Bronchus (tissue), 1 donor: ENCODE data around the genes PLEKHA8 and INMT.

DNA sequence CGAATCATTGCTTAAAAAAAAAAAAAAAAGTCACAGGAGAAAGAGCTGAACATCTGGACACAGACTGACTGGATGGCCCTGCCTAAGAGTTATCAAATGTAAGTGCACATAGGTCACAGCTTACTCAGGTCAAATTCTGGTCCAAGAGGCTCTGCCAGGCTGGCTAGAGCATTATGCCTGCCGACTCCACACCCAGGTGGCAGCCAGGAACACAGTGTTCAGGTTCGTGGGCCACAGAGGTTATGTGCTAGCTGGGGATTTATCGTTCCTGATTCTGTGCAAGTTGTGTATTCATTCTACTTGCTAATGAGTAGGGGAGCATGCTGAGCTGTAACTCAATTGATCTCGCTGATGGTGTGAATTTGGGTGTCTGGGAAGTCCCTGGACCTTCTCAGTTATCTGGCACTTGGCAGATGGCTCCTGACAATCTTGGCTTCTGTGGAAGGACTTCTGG, 175.2 kb downstream of the JAZF1 start:
- PRO-cap: no peak

DNA sequence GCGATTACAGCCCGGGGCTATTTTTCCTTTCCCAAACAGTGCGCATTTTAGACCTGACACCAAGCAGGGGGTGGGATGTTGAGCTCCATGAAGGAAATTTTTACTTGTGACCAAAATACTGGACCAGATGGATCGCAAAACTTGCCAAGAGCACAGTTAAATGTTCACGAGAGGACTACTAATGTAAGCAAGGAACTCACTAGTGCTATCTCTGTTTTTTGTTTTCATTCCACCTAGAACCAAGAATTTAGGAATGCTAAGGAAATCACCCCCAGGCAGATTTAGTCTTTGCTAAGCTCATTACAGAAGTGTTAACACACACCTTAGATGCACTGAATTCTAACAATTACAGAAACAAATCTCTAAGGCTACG, 114.8 kb downstream of the JAZF1 start:
- PRO-cap: no peak

GRCh38 chr7:28408208-28408958, 3.9 kb upstream of the CREB5 start:
- PRO-cap: no peak

DNA sequence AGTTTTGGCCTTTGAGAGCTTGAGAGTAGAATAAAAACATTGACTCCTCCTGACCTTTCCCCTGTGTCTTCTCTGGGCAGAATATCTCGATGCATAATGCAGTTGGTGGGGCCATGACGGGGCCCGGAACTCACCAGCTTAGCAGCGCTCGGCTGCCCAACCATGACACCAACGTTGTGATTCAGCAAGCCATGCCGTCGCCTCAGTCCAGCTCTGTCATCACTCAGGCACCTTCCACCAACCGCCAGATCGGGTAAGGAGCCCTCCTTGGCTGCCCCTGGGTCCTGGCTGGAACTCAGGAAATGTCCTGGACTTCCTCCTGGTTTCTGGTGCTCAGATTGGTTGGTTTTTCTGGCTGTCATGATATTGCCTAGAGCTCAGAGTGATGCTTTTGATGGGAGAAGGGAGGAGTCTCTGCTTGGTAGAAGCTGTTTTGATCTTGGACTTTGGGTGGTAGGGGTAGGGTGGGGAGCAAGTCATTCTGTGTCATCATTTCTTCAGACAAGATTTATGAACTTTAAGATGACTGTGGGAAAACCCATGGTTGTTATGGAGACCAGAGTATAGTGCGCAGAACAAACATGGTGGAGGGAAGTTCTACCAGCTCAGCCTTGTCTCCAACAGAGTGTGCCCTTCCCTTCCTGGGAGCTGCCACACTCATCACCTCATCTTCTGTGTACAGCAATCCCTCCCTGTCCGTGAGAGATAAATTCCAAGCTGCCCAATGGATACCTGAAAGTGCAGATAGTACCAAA, 158.1 kb downstream of the CREB5 start:
- PRO-cap: no peak

- PRO-cap: no peak
Measured at GRCh38 chr7:28619234-28619683, 206.9 kb downstream of the CREB5 start.

- PRO-cap: no peak
Measured at GRCh38 chr7:28732627-28732809, 225.6 kb downstream of the TRIL start.

DNA sequence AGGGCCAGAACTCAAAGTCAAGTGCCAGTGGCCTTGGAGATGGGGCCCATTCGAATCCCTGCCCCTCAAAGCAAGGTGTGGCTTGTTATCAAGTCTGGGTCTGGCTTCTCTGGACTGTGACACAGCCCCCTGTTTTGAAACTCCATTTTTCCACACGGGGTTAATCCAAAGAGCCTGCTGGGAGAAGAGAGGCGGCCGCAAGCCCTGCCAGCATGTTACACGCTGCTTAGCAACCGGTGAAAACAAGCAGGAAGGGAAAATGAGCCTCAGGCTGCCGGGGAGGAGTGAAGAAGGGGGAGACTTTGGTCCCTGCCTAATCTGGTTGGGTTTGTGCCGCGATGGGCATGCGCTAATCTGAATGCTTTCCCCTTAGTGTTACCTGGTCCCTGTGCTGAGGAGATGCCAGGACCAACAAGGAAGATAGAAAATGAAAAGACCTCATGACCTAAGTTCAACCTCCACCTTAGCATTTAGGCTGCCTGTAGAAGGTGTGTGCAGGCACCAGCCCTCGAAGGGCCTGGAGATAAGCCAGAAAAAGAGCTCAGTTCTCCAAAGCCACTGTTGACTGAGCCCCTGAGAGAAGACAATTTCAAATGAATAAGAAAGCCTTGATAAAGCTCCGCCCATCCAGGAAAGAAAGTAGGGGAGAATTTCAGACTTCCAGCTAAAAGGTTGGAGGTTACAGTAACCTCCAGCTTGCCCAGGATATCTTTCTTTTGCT, 24.7 kb downstream of the TRIL start:
- PRO-cap: no peak

DNA sequence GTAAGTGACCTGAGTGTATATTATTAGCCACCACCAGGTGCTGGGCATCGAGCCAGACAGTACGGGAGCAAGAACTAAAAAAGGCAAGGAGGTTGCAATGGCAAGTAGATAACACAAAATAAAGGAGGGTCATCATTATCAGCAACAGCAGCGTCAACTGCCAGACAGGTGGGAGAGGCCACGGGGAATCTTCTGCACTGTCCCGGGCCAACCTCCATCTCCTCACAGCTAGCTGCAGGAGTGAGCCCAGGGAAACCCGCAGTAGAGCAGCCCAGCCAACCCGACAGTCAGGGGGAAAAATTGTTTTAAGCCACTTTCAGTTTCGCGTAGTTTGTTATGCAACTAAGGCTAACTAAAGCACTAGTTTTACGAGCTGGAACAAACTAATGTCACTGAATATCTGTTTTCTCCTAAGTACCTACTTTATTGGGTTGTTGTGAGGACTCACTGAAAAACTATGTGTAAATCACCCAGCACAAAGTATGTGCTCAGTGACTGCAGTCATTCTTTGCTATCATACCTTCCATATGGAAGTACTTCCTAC, 857 bp upstream of the CPVL start:
- PRO-cap: no peak

DNA sequence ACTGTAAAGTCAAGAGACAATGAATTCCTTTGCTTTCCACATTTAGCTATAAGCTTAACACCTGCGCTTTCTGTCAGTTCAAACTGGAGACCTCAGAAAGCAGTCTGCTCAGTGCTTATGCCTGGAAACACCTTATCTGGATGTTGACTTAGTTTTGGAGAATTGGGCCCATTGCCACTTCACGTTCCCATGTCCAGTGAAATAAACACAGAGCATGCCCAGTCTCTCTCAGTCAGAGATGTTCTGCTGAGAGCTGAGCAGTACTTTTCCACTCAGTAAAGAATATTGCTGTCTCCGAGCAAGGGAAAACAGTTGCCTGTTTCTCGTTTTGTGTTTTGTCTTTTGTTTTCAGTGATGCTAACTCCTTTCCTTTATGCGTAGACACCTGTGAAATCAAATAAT, 83.2 kb upstream of the PRR15 start:
- PRO-cap: no peak

GRCh38 chr7:29565492-29566469, 2.1 kb downstream of the PRR15 start:
- PRO-cap: no peak

DNA sequence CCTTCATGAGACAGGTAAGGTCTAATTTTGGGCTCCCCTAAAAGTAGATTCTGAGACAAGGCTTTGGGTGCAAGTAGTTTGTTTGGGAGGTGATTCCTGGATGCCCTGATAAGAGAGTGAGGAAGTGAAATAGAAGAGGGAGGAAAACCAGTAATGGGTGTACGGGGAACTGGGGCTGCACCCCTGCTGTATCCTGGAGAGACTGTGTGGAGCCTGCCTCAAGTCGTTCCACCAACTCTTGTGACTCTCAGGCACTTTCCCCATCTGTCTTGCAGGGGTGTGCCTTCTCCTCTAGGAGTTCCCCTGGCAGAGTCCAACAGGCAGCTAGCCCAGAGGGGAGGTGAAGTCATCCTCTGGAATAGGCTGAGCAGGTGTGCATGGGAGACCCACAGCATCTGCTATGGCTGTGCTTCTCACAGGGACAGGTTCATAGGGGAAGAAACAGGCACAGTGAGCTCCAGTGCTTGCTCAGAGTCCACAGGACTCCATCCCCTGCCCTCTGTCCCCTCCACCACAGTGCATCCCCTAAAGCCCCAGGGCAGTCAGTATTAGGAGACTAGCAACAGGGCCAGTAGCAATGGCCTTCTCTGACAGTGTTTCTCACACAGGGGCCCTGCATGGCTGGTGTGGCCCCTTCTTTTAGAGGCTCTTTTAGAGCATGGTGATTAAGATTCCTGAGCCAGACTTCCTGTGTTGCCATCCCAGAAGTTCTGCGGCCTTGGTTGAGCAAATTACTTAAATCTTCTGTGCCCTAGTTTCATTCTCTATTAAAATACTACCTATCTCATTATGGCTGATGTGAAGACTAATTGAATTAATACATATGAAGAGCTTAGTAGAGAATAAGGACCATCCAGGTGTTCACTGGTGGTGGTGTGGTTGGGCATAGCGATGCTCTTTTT, 46.9 kb downstream of the WIPF3 start:
- PRO-cap: no peak

DNA sequence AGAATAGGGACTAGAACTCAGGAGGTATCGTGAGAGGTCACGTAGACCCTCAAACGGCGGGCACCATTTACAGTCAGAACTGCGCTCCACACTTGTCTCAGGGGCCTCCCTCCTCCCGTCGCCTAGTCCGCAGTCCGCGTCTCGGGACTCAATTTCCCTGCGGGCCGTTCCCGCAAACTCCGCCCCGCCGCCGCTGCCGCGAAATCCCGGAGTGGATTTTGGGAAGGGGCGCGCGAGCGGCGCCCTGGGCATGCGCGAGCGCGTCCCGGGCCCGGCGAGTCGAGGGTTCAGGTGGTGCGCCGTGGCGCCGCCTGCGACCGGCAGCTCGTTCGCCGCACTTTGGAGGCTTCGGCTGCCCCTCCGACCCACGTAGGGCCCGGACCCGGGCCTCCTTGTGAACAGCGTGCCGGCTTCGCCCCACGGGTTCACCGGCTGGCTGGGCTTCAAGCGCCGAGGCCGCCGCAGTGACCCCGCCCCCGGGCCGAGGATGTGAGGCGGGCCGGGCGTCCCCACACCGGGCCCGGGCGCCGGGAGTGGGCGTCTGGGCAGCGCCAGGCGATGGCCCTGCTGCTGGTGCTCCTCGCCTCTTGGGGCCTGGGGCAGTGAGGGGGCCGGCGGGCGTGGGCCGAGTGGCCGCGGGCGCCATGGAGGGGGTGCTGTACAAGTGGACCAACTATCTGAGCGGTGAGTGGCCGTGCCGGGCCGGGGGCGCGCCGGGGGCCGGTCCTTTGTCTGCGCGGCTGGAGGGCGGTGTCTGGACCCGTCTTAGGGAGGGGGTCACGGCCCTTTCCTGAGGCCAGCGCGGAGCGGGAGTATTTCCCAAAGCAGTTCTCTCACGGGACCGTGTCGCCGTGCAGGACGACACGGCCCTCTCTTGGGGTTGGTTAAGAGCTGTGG, at the start of gene PLEKHA8:
TSS of gene PLEKHA8 (plus strand) at position 294 of the 897 bp plus-strand sequence.
- PRO-cap: bidirectional peak, plus-strand start at position 277 of the sequence, minus-strand start at position 124 of the sequence

- PRO-cap: no peak
Measured at GRCh38 chr7:30137069-30137528, 2.3 kb downstream of the MTURN start.

- PRO-cap: no peak
Measured at GRCh38 chr7:30162638-30163221, 27.9 kb downstream of the MTURN start.

DNA sequence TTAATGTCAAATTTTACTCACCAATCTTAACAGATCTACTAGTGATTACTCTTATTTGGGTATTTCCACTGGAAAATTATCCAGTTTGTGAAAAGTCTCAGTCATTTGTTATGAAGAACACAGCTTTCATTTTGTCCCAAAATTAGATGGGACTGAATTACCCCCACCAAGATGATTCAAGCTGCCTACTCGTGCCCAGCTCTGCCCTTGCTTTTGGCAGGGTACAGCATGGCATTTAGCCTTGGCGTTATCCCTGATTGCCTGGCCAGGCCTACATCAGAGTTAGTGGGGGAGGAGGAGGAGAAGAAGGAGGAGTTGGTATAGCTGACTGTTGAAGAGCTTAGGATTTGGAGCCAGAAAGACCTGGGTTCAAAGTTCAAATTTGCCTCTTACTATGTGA, 47.4 kb downstream of the MTURN start:
- PRO-cap: no peak

GRCh38 chr7:30263055-30263710, 21.2 kb upstream of the ZNRF2 start:
- PRO-cap: no peak

DNA sequence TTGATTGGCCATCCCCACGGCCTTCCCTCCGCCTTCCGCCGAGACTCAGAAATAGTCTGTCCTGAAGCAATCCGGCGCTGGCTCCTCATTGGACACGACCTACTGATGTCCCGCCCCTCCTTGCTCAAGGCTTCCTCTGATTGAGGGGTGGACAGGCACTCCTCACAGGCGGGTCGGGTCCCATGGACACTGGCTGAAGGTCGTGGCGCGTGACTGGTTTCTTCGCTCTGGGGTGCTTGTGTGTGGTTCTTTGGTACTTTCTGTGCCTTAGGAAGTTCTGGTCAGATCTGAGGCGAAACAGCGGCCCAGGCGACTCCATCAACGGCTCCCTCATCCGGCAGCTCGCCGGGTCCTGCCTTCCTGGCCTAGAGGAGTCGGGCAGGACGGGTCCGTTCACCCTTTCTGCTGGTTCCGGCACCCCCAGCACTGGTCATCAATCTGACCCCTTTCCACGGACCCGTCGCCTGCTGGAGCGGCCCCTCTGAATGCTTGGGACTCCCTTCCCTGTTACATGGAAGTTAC, 347 bp upstream of the GGCT start:
- PRO-cap: bidirectional peak, plus-strand start at position 165 of the sequence, minus-strand start outside the sequence

DNA sequence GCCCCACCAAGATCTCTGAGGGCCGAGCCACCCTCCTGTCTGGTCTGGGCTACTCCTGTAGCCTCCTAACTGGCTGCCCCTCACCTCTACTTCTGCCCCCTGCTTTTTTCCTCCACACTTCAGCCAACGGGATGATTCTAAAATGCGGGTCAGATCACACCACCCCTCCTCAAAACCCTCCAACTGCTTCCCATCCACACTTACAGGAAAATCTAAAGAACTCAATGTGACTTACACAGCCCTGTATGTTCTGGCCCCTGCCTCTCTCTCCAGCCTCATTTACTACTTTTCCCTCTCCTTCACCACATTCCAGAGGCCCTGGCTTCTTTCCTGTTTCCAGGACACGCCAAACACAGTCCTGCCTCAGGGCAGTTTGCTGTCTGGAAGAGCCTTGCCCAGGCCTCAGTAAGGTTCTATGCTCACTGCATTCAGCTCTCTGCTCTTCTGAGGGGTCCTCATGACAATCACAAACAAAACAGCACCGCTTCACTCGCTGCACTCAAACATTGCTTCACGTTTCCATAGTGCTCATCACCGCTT, 35.2 kb upstream of the GARS1 start:
- PRO-cap: no peak

- PRO-cap: no peak
Measured at GRCh38 chr7:30595189-30596003, 718 bp downstream of the GARS1 start.

- PRO-cap: no peak
Measured at GRCh38 chr7:30751848-30752360, at the start of gene INMT. INMT (plus strand) TSS chr7:30752135.